Metastatic Liver Carcinoma in the Lung (tissue), 2 donors: ENCODE measurements around the gene CFAP69.

- PRO-cap, 2 experiments: no peak in any of the 2 experiments
These were observed 78.8 kb upstream of the SEMA3D start for GRCh38 chr7:85265700-85265963.

DNA sequence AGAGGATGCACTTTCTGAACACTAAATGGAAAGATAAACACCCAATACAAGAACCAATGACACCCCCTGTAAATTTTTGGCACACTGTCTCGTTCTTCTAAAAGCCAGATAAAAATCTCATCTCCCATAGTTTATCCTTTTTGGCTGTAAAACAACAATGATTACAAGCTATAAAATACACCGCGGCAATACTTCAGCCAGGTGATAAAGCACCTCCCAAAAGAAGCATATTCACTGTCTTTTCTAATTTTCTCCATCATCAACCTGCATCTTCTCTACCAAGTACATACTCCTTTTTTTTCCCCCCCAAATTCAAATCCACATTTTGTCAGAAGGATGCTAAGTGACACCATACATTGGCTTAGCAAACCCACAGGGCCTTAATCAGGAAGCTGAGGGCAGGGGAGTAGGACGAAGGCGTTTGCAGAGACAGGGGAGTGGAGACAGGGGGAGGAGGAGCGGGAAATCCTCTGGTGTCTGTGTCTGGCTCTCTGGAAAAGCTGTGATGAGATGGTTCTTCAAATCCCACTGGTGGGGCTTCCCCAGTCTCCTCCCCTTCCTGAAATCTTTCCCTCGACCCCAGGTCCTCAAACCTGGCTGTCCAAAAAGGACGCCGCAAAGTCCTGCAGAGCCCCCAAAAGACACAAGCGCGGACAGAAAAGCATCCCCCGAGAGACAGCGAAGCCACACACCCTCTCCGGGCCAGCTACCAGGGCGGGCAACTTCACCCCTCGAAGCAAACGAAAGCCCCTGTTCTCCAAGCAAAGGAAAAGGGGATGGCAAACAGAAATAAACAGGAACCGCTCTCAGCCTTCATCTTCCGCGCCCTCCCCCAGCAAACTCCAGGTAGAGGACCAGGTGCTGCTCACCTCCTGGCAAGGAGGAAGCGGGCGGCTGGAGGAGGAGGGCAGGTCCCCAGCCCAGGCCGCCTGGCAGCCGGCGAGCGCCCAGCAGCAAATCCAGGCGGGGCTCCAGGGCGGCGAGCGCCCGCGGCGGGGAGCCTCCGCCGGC, 693 bp downstream of the ELAPOR2 start:
- PRO-cap, 2 experiments: no peak in any of the 2 experiments

DNA sequence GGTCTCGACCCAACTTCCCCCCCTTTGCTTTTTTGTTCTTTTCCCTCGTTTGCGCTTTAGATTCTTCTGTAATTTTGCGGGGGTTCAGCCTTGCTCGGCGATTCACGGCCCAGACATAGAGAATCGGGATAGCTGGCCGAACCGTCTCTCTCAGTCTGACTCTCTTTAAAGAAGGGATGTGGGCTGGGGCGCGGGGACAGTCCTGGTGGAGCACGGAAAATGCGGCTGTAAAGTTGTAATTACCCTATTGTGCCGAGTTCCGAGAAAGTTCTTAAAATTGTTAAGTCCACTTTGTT, 768 bp downstream of the DMTF1 start:
- PRO-cap, 2 experiments: peak in 1 of 2 experiments; most common plus-strand start position 196 of the sequence (in 1); most common minus-strand start position 167 of the sequence (in 1)

DNA sequence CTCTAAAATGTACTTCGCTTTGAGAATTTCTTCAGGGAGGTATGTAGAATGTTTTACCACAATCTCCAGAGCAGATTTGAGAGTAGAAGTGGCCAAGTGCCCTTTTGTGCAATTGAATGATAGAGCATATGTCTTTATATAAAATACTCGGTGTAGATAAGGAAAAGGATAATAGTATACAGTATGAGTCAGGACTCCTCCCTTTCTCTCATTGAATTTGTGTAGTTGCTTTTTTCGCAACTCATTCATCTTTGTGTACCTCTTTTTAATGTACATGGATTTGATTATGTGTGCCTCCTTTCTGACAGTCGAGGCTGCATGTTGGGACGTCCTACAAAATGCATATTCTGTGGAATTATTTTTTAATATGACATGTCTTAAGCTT, 1.1 kb downstream of the DMTF1 start:
- PRO-cap, 2 experiments: no peak in any of the 2 experiments

DNA sequence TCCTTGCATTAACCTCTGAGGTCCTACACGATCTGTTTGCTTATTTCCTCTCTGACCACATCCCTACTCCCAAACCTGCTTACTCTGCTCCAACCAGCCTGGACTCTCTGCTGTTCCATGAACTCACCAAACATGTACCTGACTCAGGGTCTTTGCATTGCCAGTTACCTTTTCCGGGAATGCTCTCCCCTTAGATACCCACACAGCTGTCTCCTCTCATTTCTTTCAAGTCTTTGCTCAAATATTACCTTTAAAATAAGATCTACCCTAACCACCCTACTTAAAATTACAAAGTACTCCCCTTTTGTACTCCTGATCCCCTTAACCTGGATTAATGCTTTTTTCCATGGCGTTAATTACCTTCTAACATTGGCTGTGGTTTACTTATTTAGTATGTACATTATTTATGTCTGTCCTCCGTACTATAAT, 2.2 kb downstream of the ABCB4 start:
- PRO-cap, 2 experiments: peak in 1 of 2 experiments; most common plus-strand start position 141 of the sequence (in 1); most common minus-strand start position 106 of the sequence (in 1)

DNA sequence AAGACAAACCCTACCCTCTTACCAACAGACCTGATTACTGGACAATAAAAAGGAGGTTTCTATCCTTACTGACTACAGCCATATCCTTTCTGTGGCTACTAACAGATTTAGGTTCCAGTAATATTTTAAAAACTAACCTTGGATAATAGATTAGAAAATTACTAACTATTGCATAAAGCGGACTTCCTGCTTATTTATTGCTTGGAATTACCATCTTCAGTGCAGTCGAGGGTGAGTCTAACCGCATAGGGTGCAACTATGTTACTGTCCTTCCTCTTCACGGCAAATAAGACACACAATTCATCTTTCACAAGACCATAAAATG, 2.2 kb downstream of the SLC25A40 start:
- PRO-cap, 2 experiments: peak in 1 of 2 experiments; most common plus-strand start position 222 of the sequence (in 1)

GRCh38 chr7:90118536-90119097, 35.7 kb upstream of the STEAP1 start:
- PRO-cap, 2 experiments: no peak in any of the 2 experiments

- PRO-cap, 2 experiments: peak in 1 of 2 experiments; most common plus-strand start chr7:90173407 (in 1)
These were observed 19.0 kb downstream of the STEAP1 start for GRCh38 chr7:90173291-90173610.

DNA sequence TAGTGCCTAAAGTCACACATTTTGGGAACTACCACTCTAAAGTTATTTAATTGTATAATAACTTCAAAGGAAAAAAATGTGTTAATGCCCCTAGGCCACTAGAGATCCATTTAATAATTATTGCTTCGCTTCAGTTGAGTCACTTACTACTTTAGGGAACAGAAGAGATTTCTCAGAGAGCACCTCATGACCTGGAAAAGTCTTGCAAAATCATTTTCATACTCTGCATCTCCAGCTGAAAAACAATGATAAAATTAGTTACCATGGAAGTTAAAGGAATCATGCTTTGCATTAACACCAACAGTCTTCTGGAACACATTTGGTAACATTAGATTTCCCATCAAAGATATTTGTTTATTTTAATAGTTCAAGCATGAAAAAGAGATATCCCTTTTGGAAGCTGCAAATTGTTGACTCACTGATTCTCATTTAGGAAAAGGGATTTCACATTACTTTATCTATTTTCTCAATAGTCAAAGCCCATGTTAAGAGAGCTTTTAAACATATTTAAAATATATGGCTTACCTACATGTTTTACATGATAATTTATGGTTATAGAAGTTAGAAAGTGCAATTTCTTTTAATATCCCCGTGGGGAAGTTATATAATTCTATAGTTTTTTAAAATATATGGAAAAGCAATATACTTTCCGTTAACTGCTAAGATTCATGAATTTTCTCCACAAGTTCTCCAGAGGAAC, 1.7 kb upstream of the STEAP2 start:
- PRO-cap, 2 experiments: no peak in any of the 2 experiments

DNA sequence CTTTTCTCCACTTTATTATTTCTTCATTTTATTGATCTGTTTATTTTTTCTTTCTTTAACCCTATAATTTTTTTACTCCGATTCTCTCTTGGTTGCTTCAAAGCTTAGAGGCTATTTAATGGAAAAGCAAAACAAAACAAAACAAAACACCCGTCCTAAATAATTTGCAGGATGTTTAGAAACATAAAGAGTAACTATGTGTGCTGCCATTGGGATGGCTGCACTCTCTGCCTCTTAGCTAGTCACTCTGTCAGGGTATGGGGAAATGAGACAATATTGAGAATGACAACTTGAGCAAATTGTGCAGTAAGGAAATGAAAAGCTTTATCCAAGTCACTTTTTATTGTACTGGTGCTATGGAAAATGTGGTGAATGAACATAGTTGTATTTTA, 1.4 kb downstream of the STEAP2 start:
- PRO-cap, 2 experiments: no peak in any of the 2 experiments

- PRO-cap, 2 experiments: peak in 2 of 2 experiments; most common plus-strand start chr7:90245213 (in 1); most common minus-strand start chr7:90245085 (in 1)
These were observed at the start of gene CFAP69 for GRCh38 chr7:90244427-90245557. Gene CFAP69 (plus strand): TSS chr7:90245174.

DNA sequence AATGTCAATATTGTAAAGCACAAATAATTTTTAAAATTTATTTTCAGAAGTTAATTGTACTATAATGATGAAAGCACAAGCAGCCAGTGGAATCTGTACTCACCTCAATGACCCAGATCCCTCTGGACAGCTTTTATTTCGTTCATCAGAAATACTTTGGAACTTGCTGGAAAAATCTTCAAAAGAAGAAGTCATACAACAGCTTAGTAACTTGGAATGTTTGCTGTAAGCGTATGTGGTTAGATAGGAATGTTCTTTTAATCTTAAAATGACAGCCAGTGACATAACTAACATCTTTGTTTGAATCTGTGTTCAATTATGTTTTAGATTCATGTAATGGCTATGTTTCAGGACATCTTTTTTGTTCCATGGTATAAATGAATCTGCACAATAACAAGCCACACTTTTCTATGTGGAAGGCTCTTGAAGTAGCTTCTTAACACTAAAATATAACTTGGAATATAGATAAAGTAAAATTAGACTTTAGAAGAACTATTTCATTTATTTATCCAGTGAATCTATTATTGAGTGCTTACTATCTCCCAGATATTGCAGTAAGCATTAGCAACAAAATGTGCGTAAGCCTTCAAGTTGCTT, 26.9 kb downstream of the CFAP69 start:
- PRO-cap, 2 experiments: peak in 2 of 2 experiments; most common minus-strand start position 124 of the sequence (in 2)

- PRO-cap, 2 experiments: peak in 2 of 2 experiments; most common plus-strand start chr7:90345822 (in 2); most common minus-strand start chr7:90345736 (in 1)
These were observed 912 bp upstream of the GTPBP10 start for GRCh38 chr7:90345219-90346389.

DNA sequence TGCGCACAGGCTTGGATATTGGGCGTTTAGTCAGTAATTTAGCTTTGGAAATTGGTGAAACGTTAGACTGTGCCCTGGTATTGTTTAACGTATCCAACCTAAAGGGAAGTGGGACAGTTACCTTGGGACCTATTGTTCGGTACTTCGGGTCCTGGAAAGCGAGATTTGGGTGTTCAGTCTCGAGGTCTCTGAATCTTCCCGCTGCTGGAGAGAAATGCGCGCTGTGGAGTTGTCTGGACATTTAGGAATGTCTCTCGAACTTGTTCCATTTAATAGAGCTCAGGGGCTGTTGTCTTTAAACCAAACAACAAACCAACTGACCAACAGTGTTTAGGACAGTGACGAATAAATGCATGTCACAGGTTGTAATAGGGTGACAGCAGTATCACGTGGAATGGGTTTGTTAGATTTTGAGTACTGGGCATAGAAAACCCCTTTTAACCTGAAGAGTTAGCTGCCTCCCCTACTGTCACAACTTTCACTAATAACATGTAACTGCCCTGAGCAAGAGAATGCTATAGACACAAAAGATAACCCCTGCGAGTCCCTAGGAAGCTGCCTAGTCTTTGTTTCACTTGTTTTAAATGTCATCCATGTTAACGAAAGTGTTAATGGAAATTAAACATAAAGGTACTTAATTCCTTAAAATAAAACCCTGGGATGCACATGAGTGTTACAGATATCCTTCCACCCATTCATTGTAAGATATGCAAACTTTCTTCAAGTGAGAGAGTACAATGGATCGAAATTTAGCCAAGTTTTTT, 1.1 kb downstream of the CDK14 start:
- PRO-cap, 2 experiments: peak in 1 of 2 experiments; most common minus-strand start position 243 of the sequence (in 1)

DNA sequence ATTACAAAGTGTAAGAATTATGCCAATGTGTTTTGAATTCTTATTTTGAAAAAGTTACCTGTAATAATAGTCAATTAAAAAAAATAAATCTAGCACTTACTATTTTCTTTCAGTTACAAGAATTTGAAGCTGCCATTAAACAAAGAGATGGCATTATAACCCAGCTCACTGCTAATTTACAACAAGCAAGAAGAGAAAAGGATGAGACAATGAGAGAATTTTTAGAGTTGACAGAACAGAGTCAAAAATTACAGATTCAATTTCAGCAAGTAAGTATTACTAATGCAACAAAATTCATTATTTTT, 53.8 kb downstream of the AKAP9 start:
- PRO-cap, 2 experiments: no peak in any of the 2 experiments

DNA sequence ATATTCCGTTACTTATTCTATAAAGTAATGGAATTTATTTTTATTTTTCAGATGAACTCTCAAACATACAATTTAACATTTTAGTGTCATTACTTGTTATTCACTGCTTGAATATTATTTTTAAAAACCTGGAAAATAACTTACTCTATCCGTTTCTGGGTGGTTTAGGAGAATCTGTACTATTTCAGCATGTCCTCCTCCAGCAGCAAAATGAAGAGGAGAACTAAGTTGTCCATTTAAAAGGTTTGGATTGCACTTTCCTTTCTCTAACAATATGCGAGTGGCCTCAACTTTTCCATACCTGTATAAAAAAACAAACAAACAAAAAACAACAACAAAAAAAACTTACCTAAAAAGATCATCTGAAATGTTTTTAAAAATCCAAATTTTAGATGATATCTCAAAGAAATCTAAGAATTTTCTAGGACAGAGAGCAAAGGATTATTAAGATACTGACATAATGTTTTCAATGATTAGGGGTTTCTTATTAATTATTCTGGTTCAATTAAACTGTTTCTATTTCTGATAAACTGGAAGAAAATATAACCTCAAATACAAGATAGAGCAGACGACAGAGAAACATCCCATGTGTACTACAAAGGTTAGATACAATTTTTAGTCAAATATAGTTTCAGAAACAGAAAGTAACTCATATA, 19.2 kb downstream of the KRIT1 start:
- PRO-cap, 2 experiments: no peak in any of the 2 experiments

DNA sequence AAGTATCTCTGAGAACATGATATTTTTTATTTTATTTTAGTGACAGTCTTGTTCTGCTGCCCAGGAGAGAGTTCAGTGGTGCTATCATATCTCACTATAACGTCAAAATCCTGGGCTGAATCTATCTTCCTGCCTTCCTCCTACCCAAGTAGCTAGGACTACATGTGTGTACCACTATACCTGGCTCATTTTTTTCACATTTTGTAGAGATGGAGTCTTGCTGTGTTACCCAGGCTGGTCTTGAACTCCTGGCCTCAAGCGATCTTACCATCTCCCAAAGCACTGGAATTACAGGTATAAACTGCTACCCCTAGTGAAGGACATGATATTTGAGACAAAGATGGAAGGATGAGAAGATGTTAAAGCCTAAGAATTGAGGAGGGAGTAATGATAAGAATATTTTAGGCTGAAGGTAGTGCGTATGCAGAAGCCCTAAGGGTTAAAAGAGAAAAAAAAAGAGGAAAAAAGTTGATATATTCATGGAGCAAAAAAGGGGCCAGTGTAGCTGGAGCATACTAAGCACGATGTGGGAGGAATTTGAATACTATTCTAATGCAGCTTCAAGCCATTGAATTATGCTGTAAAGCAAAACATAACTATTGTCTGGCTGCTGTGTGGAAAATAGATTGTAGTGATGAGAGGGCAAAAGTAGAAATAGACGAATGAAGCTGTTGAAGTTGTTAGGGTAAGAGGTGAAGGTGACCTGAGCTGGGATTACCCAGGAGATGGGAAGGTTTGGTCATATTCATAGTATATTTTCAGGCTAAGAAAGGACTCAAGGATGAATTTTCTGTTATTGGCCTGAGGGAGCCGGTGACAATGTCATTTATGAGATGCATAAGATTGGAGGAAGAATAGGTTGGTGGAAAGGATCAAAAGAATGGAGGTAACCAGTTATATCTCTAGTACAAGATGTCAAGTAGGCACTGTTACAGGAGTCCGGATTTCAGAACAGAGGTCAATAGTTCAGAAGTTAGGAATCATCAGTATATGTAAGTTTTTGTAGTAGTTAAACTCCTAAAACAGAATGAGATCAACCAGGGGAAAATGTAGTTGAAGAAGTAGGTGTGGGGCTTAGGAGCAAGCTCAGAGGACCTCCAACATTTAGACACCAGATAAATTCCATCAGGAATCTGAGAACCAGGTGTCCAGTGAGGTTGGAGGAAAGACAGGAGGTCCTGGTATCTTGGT, 19.6 kb downstream of the ANKIB1 start:
- PRO-cap, 2 experiments: no peak in any of the 2 experiments

DNA sequence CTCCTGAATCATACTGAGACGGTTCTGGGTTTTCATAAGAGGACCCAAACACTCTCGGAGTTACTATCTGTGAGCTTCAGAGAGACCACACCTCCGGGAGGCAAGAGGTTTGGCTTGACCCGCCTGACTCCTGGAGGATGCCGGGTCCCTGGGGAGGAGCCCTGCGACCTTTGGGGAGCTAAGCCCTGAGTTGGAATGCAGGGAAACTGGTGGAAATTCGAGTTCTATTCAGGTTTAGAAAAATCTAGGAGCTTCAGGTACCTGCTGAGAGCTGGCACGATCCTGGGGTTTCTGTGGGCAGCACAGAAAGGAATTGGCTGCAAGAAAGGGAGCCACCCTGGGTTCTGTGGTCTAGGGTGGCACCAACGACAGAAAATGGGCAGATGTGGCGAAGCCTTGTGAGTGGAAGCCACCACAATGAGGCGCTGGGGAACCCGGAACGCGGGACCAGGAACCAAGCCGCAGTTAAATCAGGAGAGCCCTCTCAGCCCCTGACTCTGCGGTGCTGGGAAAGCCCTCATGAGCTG, 21.8 kb upstream of the GATAD1 start:
- PRO-cap, 2 experiments: no peak in any of the 2 experiments

GRCh38 chr7:92532365-92532685, 3.7 kb downstream of the RBM48 start:
- PRO-cap, 2 experiments: no peak in any of the 2 experiments

DNA sequence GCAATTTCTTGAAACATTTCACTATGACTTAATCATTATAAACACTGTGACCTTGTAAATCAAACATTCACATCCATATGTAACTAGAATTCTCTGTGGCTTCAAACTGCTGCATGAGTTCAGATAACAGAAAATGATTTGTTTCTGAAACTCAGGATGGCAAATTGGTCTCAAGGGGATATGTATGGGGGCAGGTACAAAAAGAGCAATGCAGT, 3.8 kb downstream of the FAM133B start:
- PRO-cap, 2 experiments: no peak in any of the 2 experiments